Measurements from ENCODE around the gene GPBP1.

GRCh38 chr5:55969358-55969861 is 25.4 kb downstream of the IL6ST start:
- PRO-cap, 2 experiments, result no peak in any of the 2 experiments

DNA sequence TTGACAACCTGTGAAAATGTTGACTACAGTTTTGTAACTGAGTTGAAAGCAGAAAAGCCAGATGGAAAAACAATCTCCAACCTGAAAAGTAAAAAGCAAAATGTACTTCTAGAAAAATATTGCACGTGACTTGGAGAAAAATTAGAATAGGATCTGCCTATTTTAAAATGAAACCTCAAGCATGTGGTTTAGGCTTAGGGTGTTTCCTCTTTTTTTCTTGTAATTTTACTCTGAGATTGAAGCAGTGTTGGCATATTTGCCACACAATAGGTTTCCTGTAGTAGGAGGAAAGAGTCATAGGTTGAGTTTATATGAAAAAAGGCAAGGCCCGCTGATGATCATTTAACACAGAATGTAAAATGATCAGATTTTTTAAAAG is 76.4 kb upstream of the IL6ST start:
- PRO-cap, 2 experiments, result no peak in any of the 2 experiments

DNA sequence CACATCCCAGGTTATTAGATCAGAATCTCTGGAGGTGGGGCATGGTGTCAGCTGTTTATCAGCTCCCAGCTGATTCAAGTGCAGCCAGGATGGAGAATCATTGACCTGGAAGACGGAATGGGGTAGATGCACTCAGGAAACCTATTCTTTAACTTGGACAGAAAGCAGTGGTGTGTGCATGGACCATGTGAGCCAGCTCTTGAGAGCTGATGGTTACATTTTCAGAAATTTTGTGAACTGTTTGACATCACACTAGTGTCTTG is 108.2 kb upstream of the IL6ST start:
- PRO-cap, 2 experiments, result peak in 1 of 2 experiments; most common plus-strand start position 100 of the sequence (in 1)

- PRO-cap, 2 experiments, result no peak in any of the 2 experiments
Observed at GRCh38 chr5:56148356-56149152, 84.6 kb downstream of the ANKRD55 start.

DNA sequence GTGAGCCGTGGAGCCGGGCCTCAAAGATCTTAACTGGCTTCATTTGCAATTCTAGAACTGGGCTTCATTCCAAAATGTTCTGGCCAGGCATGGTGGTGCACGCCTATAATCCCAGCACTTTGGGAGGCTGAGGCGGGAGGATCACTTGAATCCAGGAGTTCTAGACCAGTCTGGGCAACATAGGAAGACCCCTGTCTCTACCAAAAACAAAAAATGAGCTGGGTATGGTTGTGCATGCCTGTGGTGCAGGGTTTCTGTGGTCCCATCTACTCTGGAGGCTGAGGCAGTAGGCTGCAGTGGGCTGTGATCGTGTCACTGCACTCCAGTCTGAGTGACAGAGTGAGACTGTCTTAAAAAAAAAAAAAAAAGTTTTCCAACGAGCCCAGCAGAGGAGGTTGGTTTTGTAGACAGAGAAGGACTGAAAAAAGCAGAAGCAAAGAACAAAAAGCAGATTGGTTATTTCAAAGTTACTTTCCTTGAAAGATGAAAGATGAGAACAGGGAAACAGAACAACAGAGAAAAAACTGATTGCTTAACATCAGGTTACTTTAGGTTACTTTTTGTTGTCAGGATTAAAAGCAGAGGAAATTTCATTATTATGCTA is 78.2 kb downstream of the ANKRD55 start:
- PRO-cap, 2 experiments, result no peak in any of the 2 experiments

GRCh38 chr5:56156589-56157723 is 76.2 kb downstream of the ANKRD55 start:
- PRO-cap, 2 experiments, result no peak in any of the 2 experiments

GRCh38 chr5:56616489-56617434 is 198.6 kb upstream of the MAP3K1 start:
- PRO-cap, 2 experiments, result no peak in any of the 2 experiments

- PRO-cap, 2 experiments, result no peak in any of the 2 experiments
Observed at GRCh38 chr5:56698508-56699126, 116.7 kb upstream of the MAP3K1 start.

DNA sequence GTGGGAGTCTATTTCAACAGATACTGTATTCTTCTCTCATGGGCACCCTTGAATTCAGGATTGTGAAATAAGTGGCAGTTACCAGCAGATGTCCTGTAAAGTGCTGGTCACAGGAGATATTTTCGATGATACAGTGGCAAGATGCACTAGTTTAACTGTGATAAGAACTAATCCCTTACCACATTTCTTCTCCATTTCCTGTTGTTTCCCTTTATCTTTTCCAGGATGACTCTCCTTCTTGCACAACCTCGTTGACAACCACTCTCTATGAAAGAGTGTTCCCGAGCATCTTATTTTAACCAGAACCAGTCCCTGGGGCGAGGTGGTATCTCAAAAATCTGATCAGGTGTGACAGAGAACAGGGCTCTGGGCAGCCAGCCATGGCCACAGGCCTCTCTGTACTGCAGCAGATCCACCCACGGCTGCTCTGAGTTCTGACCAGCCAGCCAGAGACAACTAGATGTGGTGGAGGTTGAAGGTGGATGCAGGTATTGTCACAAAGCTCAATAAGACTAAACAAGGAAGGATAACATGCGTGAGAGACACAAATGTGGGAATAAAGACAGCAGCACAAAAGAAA is 51.3 kb upstream of the MAP3K1 start:
- PRO-cap, 2 experiments, result no peak in any of the 2 experiments

GRCh38 chr5:56814156-56814818 is 1.1 kb upstream of the MAP3K1 start:
- PRO-cap, 2 experiments, result peak in 2 of 2 experiments; most common plus-strand start chr5:56814646 (in 2); most common minus-strand start chr5:56814456 (in 1)

DNA sequence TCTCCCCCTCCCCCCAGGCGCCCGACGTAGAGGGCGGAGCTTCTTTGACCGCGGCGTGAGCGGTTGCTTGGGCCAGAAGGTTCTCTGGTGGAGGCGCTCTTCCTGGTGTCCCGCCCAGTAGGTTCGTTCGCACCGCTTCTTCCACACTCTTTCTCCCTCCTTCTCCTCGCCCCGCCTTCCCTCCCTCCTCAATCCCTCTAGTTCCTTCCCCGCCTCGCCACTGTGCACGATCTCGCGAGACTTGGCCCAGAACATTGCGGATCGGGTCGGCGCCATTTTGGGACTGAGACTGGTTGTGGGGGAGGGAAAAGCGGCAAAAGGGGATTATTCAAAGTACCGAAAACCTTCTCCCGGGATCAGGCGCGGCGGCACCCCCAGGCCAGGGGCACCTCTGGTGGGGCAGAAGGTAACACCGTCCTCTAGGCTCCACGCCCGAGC is at the start of gene GPBP1:
Gene GPBP1 (plus strand): TSS at position 254 of the 438 bp plus-strand sequence.
- PRO-cap, 2 experiments, result peak in 2 of 2 experiments; most common plus-strand start position 51 of the sequence (in 2)

DNA sequence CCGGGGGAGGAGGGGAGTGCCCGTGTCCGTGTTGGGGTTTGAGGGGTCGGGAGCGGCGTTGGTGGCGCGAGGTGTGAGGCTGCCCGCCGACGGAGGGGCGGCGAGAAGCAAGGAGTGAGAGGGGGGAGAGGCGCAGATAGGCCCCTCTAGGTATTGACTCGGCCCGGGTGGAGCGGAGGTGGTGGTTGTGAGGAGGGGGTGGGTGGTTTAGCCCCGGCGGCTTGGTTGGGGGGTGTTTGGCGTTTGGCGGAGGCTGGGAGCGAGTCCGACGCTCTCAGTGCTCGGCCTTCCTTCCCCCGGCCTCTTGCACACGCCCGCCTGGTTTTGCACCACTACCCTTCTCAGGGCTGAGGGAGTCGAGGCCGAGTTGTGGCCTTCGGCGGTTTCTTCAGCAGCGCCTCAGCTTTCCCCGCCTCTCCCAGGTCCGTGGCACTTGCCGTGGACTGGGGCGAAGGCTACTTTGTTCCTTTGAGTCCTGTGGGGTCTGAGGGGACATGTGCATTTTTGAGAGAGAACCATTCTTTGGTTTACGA is 451 bp downstream of the GPBP1 start:
- PRO-cap, 2 experiments, result peak in 2 of 2 experiments; most common plus-strand start position 471 of the sequence (in 1); most common minus-strand start position 306 of the sequence (in 1)

- PRO-cap, 2 experiments, result no peak in any of the 2 experiments
Observed at GRCh38 chr5:57175534-57176187, 1.8 kb downstream of the GPBP1 start.

- PRO-cap, 2 experiments, result no peak in any of the 2 experiments
Observed at GRCh38 chr5:57181224-57181687, 7.4 kb downstream of the GPBP1 start.

DNA sequence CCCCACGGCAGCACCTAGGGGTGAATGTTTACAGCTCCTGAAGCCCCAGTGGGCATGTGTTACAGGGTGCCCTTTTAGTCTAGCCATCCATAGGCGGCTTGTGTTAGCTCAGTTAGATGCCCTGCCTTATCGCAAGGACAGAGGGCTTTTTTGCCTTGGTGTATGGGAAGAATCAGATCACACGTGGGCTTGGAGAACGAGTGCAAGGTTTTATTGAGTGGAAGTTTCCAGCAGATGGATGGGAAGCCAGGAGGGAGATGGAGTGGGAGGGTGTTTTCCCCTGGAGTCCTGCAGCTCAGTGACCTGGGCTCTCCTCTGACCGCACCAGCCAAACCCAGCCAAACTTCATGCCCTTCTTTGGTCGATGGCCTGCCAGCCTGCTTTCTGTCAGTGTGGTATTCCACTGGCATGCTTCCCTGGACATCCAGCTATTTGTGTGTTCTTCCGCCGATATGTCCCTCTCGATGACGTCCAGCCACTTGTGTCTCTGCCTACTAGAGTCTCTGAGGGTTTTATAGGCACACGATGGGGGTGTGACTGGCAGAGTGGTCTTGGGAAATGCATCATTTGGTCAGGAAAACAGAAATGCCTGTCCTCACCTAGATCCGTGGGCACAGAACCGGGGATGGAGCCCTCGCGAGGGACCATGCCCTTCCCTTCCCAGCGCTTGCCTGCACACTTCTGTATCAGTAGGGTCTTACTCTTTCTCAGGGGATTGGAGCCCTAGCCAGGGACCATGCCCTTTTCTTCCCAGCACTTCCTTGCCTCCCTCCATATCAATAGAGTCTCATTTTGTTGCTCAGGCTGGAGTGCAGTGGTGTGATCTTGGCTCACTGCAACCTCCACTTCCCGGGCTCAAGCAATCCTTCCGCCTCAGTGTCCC is 33.9 kb downstream of the GPBP1 start:
- PRO-cap, 2 experiments, result no peak in any of the 2 experiments

DNA sequence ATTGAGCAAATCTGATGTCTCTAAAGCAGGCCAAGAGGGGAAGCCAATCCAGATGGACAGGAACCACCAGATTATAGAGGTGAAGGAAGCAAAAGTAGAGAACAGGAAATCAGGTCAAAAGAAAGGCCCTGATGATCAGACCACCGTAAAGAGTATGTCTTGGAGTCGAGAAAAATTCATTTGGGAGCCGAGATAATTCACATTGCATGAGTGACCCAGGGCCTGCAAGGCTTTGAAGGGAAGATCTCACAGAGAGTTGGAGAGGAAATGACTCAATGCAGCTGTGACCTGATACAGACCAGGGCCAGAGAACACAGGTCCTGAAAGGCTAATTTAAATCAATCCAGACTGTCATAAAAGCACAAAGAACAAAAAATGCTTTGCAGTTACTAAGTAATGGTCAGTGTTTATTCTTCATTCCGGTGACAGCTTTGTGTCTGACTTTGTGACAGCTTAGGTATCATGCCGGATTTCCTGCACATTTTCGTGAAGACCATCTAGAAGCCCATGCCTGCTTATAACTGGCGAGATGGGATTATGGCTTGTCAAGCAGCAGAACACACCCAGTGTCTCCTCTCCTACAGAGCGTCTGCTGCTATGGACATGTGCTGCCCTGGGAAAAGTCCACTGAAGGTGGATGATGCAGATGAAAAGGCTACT is 5.7 kb upstream of the ACTBL2 start:
- PRO-cap, 2 experiments, result no peak in any of the 2 experiments

- PRO-cap, 2 experiments, result no peak in any of the 2 experiments
Observed at GRCh38 chr5:57816307-57816581, 333.6 kb upstream of the ACTBL2 start.

DNA sequence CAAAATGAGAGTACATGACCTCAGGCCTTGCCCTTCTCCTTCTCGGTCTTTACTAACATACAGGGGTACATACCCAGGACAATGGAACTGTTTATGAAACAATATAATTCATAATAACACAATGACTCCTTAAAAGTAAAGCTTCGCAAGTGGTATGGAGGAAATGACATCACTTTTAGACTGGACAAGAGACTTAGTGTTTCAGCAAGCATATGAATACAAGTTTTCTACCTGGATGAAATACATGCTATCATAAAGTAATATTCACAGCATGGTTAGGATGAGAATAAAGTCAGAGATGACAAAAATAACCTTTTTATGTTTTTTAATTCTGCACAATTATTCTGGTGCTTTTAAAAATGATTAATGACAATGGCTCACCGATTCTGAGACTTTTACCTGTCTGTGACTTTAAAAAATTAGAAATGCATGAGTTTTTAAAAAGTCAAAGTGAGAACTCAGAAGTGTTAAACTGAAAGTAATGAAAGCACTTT is 386.5 kb downstream of the PLK2 start:
- PRO-cap, 2 experiments, result no peak in any of the 2 experiments

GRCh38 chr5:58453889-58454841 is 5.7 kb downstream of the PLK2 start:
- PRO-cap, 2 experiments, result no peak in any of the 2 experiments

- PRO-cap, 2 experiments, result no peak in any of the 2 experiments
Observed at GRCh38 chr5:58458556-58459350, 1.1 kb downstream of the PLK2 start.